Helper T cell (primary cell): ENCODE data around the gene KCNN1.

GRCh38 chr19:17205510-17206422 lies 9.4 kb upstream of the USE1 start:
- PRO-cap, 2 experiments, result no peak in any of the 2 experiments

GRCh38 chr19:17220070-17220962 lies 5.2 kb downstream of the USE1 start:
- PRO-cap, 2 experiments, result no peak in any of the 2 experiments

DNA sequence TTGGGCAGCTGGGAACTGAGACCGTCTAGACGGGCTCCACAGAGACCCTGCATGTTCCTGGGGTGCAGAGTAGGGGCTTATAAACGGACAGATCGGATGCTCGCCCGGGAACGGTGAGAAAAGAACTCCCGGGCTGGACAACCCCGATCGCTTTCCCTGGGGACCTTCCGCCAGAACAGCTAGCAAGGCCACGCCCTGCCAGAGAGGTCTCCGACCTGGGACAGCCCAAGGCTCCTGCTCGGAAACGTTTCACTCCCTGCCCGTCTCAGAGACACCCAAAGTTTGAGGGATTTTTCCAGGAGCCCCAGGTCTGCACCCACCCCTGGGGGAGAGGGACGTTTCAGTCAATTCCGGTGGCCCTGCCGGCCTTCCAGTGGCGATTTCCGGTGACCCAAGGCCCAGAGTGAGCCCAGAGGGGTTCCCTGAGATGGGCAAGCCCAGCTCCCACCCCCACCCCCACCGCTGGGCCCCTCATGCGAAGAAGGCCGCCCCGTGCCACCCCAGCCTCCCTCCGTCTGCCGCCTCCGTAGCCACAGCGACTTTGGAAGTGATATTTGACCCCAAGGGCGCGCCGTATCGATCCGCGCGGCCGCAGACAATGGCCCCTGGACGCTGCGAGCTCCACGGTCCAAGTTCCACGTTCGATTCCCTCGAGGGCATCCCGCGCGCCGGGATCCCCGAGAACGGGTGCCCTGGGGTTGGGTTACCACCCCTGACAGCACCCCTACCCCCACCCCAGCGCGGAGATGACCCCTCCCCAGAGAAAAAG lies 1.6 kb downstream of the NR2F6 start:
- PRO-cap, 2 experiments, result no peak in any of the 2 experiments

DNA sequence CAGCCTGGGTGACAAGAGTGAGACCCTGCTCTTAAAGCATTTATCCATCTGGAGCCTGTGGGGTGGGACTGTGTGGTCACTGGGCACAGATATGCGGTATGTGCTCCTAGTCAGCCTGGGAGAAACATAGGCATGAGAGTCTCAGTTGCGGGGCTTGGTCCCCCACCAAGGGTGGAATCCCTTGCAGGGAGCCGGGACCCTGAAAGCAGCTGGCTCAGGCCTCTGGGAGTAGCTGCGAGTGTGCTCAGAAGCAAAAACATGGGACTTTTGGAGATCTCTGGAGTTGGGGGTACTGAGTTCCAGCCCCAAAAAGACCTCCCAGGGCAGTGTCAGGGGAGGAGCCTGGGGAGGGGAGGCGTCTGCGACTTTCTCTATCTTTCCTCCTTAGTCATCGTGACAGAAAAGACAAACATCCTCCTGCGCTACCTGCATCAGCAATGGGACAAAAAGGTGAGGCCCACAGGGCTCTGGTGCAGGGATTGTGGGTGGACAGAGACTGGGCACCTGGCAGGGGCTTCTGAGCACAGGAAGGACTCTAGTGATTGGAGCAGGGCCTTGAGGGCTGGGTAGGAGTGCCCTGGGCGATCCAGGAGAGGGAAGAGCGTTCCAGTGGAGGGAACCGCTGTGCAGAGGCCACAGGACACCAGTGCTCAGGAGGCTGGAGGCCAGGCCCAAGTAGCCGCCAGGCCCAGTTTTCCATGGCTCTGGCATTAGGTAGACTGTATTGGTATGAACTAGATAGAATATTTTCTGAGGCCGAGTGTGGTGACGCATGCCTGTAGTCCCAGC lies 6.4 kb downstream of the DDA1 start:
- PRO-cap, 2 experiments, result no peak in any of the 2 experiments

GRCh38 chr19:17468321-17469123 lies 1.8 kb upstream of the SLC27A1 start:
- PRO-cap, 2 experiments, result no peak in any of the 2 experiments

GRCh38 chr19:17762339-17763235 lies 11.3 kb downstream of the FCHO1 start:
- PRO-cap, 2 experiments, result no peak in any of the 2 experiments

DNA sequence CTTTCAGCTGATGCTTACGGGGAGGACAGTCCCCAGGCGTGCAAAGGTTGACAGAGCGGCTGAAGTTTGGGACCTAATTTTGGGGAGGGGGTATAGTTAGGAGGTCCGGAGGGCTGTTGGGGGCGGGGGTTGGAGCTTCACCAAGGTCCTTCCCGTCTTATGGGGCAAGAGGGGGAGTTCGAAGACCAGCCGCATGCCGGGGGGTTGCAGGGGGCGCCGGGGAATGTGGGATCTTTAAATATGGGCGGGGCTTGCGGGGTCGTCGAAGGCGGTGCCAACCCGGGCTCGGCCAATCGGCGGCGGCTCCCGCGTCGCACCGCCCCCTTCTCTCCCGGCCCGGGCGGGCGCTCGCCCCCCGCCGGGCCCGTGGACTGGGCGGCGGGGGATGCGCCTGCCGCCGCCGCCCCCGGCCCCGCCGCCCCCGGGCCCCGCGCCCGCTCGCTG lies at the start of gene KCNN1:
Gene KCNN1, plus strand, starts transcription at position 343 of the 444 bp plus-strand sequence.
- PRO-cap, 2 experiments, result no peak in any of the 2 experiments

DNA sequence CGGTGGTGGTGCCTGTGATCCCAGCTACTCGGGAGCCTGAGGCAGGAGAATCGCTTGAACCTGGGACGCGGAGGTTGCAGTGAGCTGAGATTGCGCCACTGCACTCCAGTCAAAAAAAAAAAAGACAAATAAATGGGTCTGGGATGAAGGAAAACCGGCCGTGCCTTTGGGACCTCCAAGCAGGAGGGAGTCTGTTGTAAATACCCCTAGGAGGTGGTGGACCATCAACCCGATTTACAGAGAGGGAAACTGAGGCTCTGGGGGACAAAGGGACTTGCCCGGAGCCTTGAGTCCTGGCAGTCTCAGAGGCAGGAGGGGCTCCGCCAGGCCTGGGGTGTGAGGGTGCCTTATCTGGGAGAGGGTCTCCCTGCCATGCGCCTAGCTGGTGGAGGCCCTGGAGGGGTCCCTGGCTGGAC lies 16.0 kb downstream of the KCNN1 start:
- PRO-cap, 2 experiments, result no peak in any of the 2 experiments

- PRO-cap, 2 experiments, result no peak in any of the 2 experiments
These were observed 6.3 kb upstream of the MPV17L2 start for GRCh38 chr19:18186565-18187222.

DNA sequence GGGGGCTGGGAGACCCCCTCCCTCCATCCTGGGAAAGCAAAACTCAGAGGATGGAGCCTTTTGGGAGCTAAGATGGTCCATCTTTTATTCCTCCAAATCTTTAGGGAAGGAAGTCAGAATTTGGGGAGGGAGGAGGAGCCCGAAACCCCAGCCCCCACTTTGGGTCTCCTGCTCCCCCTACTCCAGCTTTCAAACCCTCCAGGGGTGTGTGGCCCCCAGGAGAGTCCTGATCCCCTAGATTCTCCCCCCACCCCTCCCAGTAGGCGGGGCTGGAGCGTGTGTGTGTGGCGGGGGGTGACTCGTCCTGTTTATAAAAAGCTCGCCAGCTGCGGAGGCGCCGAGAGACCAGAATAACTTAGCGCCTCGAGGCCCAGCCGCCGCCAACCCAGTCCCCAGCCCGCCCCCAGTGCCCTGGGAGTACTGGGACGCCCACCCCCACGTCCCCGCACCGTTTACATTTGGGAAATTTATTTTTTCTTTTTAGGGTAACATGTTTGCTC lies 1.2 kb upstream of the RAB3A start:
- PRO-cap, 2 experiments, result peak in 2 of 2 experiments; most common plus-strand start position 340 of the sequence (in 2)

DNA sequence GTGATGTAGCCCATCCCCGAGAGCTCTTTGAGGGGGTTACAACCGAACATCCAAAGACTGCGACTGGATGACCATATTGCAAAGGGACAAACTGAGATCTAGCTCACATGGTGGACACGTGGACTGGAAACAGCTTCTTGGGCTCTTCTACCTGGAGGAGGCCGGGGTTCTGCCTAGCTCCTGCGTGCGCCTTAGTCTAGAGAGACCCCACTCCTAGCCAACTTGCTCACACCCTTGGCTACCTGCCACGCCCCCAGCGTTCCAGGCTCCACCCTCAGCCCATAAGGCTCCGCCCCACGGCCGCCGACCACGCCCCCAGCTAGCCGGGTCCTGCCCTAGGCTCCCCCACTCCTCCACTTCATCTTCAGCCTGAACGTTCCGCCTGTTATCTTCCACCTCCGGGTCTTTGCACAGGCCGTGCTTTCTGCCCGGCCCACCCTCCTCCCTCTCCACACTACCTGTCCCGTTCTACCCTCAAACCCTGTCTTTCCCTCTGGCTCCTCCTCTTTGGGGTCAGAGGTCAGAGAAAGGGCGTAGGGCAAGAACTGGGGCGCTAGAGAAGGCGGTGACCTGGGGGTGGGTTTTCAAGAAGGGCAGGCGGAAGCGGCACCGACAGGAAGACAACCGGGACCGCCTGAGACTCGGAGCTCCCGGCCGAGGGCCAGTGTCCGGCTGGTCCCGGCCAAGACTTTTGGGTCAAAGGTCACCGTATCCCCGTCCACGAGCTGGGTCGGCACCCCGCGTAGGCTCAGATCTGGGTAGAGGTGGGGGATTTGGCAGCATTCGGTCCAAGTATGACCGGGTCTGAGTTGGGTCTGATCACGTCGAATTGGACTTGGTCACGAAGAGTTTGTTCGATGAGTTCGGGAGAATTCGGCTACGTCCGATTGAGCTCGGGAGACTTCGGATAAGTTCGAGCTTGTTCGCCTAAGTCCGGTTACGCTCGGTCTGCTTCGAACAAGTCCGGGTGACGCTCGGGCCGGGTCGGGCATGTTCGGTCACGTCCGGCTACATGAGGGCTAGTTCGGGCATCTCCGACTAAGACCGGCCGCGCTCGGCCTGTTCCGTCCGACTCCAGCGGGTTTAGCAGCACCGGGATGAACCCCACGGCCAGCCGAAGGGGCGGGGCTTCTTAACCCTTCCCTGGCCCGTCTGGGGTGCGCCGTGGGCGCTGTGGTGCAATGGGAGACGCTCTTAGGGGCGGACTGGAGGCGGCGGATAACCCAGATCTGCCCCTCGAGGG lies 2.2 kb downstream of the PDE4C start:
- PRO-cap, 2 experiments, result no peak in any of the 2 experiments

DNA sequence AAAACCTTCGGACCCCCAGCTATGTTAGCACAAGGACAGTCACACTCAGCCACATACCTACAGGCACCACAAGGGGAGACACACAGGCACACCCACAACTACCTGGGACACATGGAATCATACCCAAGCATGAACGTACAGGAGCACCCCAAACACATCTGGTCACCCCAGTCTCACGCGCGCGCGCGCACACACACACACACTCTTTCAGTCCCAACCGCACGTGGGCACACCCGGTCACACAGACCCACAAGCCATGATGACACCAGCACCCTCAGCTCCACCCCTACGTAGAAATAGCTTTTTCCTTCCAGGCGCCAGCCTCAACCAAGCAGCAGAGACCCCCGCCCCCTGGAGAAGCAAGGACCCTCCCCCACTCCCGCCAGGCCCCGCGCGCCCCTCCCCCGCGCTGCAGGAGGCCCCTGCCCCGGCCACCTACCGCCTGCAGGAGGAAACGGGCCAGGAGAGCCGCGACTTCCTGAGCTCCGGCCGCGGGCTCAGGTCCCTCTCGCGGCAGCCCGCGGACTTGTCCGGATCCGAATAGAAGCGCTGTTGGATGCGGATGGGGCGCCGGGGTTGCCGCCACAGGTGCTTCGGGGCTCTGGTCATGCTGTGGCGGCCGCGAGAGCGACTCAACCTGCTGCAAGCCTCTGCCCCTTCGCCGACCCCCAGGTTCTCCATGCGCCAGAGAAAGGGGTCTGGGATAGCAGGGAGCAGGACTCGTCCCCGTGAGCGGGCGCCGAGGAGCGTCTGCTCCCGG lies 6.5 kb upstream of the PDE4C start:
- PRO-cap, 2 experiments, result no peak in any of the 2 experiments

- PRO-cap, 2 experiments, result no peak in any of the 2 experiments
These were observed 19.4 kb downstream of the IQCN start for GRCh38 chr19:18254963-18255140.

- PRO-cap, 2 experiments, result no peak in any of the 2 experiments
These were observed 9.0 kb downstream of the IQCN start for GRCh38 chr19:18265129-18265816.

DNA sequence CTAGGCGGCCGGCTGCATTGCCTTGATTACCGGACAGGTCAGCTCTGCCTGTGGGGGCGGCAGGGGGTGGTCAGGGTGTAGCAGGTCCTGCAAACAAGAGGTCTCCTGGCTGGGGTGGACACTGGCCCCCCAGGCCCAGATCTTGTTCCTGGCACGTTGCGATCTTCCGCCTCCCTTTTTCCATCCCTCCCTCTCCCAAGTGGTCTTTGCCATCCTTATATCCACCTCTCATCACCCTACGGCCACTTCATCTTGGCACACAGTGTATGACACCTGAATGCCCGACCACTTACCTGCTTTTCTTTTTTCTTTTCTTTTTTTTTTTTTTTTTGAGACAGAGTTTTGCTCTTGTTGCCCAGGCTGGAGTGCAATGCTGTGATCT lies 6.8 kb downstream of the IQCN start:
- PRO-cap, 2 experiments, result no peak in any of the 2 experiments

- PRO-cap, 2 experiments, result peak in 1 of 2 experiments; most common plus-strand start chr19:18292351 (in 1); most common minus-strand start chr19:18292236 (in 1)
These were observed 10.7 kb upstream of the JUND start for GRCh38 chr19:18292202-18292435.

DNA sequence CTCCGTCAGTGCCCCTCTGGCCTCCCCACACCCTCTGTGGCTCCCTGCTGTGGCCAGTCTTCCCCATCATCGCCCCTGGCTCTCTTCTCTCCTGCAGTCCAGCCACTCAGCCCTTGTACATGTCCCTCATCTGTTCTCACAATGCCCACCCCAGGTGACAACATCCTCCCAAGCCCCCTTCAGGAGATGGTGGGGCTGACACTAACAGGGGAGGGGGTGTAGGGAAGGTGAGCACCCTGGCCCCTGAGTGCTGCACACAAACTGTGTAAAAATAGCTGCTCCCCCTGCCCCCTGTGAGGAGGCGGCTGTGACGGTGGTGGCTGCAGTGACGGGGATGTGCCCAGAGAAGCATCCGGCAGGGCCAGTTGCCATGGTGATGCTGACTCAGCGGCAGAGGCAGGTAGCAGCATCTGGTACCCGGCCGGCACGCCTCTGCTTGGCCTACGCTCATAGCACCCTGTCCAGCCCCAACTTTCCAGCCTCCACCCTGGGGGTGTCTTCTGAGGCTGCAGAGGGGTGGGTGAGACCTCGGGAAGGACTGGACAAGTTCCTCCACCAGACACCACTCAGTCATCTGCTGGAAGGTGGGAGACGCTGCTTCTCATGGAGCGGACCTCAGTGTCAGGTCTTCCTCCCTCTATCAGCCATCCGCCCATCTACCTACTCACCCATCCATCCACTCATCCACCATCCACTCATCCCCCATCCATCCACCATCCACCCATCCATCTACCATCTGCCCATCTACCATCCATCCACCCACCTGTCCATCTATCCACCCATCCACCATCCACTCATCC lies 13.2 kb upstream of the JUND start:
- PRO-cap, 2 experiments, result peak in 2 of 2 experiments; most common plus-strand start position 289 of the sequence (in 1); most common minus-strand start position 263 of the sequence (in 2)

- PRO-cap, 2 experiments, result peak in 2 of 2 experiments; most common plus-strand start chr19:18304741 (in 2); most common minus-strand start chr19:18304596 (in 1)
These were observed 18.4 kb downstream of the LSM4 start for GRCh38 chr19:18304426-18305001.

DNA sequence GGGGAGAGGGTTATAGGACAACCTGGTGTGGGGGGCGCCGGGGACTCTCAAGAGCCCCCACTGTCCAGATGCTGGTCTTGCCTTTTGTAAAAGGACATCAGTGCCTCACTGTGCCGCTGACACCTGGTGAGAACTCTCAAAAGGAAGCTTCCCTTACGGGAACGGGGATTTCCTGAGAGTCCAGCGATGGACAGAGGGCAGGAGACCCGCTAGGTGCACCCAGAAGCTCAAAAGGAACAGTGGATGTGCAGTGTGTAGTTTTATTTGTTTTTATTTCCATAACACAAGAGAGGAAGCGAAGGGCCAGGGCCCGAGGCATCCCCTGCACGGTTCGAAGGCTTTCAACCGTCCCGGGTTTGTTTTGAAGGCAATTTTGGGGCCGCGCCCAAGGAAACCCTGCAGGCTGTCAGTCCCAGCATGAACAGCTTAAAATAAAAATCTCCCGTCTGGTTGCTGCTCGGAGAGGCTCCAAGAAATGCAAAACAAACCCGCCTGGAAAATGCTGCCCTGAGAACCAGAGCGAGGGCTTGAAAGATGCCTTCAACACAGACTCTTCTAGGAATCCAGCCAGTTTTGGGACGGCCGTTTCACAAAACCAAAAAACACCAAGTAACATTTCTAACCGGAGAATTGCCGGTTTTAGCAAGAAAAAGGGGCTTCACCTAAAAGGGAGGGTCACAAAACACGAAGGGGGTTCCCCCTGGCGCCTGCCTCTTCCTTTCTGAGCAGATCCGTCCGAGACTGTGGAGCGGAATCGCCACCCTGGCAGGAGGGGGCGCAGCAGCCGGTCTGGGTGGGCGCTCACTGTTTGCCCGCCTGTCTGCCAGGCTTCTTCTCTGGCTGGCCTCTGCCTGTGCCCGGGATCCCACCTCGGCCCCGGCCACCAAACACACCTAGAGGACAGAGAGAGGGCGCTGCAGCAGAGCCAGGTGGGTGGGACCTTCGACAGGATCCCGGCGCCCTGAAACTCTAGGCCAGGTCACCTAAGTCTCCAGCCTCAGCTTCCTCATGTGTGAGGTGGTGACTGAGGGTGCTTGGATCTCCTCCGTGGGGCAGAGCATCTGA lies 15.9 kb downstream of the LSM4 start:
- PRO-cap, 2 experiments, result peak in 2 of 2 experiments; most common minus-strand start position 614 of the sequence (in 2)

GRCh38 chr19:18322131-18322774 lies 623 bp downstream of the LSM4 start:
- PRO-cap, 2 experiments, result no peak in any of the 2 experiments